Left lobe of liver (tissue), 1 donor: ENCODE data around the gene BANP.

DNA sequence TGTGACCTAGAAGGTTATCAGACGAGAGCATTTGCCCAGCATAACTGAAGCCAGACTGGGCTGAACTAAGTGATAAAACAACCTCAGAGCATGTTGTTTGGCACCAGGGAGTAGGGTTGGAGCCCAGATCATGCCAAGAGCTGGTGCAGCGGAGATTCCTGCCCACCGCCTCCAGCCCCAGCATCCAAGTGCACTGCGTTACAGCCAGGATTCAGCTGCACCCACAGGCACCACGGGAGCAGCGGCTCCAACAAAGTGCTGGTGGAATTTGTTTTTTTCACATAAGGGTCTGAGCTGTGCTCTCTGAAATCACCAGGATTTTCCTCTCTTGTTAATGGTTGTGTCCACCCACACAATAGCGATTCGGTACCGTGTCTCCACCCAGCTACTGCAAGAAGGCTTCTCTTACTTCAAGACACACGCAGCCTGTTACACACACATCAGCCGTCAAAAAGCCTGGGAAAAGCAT lies 273.8 kb downstream of the C16orf95 start:
- PRO-cap = no peak

GRCh38 chr16:87065147-87065607 lies 252.0 kb downstream of the C16orf95 start:
- PRO-cap = no peak

- PRO-cap = no peak
These were observed 13.5 kb upstream of the C16orf95 start for GRCh38 chr16:87330516-87331337.

GRCh38 chr16:87415274-87415894 lies 23.2 kb downstream of the MAP1LC3B start:
- PRO-cap = no peak

GRCh38 chr16:87435264-87436033 lies 43.3 kb downstream of the MAP1LC3B start:
- PRO-cap = no peak

GRCh38 chr16:87448481-87449221 lies 44.2 kb downstream of the ZCCHC14 start:
- PRO-cap = no peak

DNA sequence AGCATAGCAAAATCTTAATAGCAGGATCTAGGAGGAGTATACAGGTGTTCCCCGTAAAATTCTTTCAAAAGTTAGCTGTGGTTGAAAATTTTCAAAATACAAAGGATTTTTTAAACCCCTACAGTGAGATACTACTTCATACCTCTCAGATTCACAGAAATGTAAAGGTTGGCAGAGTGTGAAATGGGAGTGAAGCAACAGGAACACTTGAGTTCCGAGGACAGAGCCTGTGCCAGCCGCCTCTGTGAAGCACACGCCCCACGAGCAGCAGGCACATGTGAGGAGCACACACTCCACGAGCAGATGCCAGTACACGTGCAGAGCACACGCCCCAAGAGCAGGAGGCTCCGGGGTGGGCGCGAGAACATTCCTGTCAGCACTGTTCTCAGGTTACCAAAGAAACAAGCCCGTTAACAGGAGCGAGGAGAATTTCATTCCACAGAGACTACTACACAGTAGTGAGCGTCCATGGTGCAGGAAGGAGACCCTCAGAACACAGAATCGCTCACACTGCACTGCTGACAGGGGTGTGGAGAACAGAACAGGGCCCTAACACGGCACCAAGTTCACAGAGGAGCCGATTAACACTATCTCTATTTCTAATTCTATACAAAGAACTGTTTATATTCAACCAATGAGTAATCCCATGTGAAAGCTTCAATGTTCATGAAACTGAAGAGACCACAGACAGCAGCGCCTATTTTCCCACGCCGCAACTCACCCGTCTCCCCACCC lies 40.2 kb downstream of the KLHDC4 start:
- PRO-cap = no peak

GRCh38 chr16:87840155-87840466 lies 29.2 kb downstream of the SLC7A5 start:
- PRO-cap = bidirectional peak, plus-strand start at chr16:87840348, minus-strand start at chr16:87840238

DNA sequence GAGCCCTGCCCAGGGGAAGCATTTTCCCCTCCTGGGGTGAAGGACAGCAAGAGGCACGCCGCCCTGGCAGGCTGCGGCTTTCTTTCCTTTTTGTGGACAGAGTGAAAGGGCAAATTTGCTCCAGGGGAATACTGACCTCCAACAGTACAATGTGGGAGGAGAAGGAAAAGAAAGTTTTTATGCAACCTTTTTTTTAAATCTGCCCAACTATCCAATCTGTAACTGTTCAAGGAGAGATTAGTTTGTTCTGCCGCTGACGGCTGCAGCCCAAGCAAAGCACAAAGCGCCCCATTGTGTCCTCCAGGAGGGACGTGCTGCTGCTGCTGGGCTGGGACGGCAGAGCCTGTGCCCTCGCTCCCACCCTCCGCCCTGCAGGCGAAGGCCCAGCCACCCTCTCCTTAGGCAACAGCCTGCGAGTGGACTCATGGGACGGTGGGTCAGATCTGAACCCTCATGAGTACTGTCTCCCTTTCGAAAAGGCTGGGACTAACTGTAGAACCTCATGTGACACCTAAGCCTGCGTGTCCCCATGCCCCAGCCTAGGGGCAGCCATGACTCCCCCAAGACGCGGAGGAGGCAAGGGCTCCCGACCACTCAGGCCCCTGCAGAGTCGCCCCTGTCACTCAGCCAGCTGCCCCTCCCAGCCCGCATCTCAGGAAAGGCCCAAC lies 21.1 kb downstream of the SLC7A5 start:
- PRO-cap = bidirectional peak, plus-strand start at position 240 of the sequence, minus-strand start at position 55 of the sequence; bidirectional peak, plus-strand start at position 405 of the sequence, minus-strand start at position 371 of the sequence

DNA sequence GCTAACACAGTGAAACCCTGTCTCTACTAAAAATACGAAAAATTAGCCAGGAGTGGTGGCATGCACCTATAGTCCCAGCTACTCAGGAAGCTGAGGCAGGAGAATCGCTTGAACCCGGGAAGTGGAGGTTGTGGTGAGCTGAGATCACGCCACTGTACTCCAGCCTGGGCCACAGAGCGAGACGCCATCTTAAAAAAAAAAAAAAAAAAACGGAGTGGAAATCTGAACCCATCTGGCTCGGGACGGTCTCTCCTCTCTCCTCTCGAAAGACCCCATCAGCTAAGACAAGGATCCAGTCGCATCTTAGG lies 394 bp downstream of the CA5A start:
- PRO-cap = no peak

GRCh38 chr16:87951240-87952140 lies at the start of gene BANP:
Gene BANP, plus strand, starts transcription at chr16:87951434.
- PRO-cap = bidirectional peak, plus-strand start at chr16:87951483, minus-strand start at chr16:87951347

DNA sequence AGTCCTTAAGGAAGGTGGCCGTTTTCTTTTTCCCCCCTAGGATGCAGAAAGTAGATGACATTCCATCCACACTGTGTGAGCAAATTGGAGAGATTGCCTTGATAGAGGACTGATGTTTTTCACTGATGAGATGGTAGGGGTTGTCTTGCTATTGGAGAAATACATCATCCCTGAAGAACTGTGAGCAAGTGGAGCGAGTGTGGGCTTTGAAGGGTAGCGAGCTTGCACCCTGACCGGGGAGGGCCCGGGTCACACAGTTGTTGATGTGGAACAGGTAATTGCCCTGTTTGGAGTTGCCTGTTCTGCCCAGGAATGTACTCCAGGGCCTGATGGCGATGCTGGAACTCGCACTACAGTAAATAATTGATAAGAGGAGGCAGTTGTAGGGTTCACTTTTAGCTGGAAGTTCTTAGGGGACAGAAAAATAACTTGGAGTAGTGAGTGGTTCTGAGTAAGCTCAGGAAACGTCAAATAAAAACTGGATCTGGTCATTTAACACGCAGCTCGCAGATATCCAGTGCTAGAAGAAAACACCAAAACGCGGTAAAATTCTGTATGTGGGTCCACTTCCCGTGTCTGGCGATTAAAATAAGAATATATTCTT lies 1.0 kb downstream of the BANP start:
- PRO-cap = no peak

GRCh38 chr16:87955386-87956116 lies 4.3 kb downstream of the BANP start:
- PRO-cap = no peak

- PRO-cap = no peak
These were observed 15.2 kb downstream of the BANP start for GRCh38 chr16:87966453-87966897.

DNA sequence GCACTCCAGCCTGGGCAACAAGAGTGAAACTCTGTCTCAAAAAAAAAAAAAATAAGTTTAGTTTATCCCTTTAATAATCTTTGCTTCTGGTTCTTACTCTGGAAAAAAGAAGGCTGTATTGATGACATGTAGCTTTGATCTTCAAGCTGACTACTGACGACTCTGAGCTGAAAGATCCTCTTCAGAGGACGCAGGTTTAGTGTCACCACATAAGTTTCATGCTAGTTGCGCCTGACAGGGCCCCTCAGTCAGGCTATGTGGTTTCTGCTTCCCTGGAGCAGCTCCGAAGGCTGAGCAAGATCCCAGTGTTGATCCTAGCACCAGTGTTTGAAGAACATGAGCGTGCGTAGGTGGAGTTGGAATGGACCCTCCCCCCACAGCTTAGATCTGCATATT lies 17.2 kb downstream of the BANP start:
- PRO-cap = no peak

GRCh38 chr16:87985214-87985618 lies 34.0 kb downstream of the BANP start:
- PRO-cap = no peak

DNA sequence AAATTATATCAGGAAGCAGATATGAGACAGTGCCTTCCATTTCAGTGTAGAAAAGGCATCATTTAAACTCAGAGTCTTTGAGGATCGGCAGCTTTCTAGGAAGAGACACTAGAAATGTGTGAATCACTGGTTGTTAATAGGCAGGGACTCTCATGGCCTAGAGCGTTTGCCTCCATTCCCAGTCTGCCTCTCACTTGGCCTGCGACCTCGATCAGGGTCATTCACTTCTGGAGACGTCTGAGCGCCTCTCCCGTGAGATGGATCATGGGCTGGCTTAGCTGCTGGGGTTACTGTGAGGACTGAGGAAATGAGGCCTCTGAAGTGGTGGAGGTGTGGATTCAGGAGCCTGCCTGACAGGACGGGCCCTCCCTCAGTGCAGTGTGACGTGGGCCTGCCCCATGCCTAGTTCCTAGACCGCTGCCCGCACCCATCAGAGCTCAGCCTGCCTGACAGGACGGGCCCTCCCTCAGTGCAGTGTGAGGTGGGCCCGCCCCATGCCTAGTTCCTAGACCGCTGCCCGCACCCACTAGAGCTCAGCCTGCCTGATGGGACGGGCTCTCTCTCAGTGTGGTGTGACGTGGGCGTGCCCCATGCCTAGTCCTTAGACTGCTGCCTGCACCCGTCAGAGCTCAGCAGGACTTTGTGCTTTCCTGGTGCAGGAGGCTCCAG lies 61.9 kb downstream of the BANP start:
- PRO-cap = no peak

- PRO-cap = no peak
These were observed 92.9 kb downstream of the BANP start for GRCh38 chr16:88043999-88044635.

- PRO-cap = no peak
These were observed 136.8 kb downstream of the BANP start for GRCh38 chr16:88088079-88088411.

DNA sequence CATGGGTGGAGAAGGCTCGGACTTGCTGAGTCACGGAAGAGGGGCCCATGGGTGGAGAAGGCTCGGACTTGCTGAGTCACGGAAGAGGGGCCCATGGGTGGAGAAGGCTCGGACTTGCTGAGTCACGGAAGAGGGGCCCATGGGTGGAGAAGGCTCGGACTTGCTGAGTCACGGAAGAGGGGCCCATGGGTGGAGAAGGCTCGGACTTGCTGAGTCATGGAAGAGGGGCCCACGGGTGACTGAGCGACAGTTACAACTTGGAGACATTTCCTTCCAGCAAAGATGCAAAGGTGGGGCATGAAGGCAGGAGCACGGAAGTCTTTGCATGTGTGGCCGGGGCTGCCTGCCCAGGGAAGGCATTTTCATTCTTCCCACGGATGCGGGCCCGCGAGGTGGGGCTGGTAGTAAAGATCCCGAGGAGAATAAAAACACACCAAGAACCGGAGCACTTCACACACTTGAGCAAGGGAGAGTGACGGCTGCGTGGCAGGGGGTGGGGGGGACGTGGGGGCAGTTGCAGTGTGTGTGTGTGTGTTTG lies 49.3 kb upstream of the ZNF469 start:
- PRO-cap = no peak